Ishikawa (cell line): ENCODE data around the genes HMG20A and CRABP1.

DNA sequence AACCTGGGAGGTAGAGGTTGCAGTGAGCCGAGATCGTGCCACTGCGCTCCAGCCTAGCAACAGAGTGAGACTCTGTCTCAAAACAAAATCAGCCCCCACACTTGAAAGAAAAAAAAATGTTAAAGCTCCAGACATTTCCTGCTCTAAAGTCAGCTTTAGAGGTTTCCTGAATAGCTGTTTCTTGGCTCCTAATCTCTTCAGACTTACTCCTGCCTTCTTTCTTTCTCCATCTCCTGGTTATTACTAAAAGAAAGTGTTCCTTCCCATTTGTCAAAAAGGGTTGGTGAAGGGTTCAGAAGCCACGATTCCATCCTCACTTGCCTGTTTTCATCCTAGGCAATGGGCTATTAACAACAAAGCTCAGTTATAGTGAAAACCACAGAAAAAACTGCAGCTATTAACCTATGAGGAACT, 89.7 kb upstream of the TSPAN3 start:
- RRBS, result no CpG with 5 or more reads among the region's 4 CpGs

- RRBS, result no CpG with 5 or more reads among the region's 5 CpGs
Observed at GRCh38 chr15:77334612-77335989, 84.8 kb downstream of the PEAK1 start.

GRCh38 chr15:77419060-77419738, 705 bp downstream of the PEAK1 start:
- RRBS, result 2% methylated on average over 17 of the region's 55 CpGs

- RRBS, result no CpG with 5 or more reads among the region's 16 CpGs
Observed at GRCh38 chr15:77420853-77421404, at the start of gene HMG20A. Gene HMG20A, plus strand, starts transcription at chr15:77420888.

GRCh38 chr15:77481573-77482234, 61.0 kb downstream of the HMG20A start:
- RRBS, result no CpG with 5 or more reads among the region's 2 CpGs

DNA sequence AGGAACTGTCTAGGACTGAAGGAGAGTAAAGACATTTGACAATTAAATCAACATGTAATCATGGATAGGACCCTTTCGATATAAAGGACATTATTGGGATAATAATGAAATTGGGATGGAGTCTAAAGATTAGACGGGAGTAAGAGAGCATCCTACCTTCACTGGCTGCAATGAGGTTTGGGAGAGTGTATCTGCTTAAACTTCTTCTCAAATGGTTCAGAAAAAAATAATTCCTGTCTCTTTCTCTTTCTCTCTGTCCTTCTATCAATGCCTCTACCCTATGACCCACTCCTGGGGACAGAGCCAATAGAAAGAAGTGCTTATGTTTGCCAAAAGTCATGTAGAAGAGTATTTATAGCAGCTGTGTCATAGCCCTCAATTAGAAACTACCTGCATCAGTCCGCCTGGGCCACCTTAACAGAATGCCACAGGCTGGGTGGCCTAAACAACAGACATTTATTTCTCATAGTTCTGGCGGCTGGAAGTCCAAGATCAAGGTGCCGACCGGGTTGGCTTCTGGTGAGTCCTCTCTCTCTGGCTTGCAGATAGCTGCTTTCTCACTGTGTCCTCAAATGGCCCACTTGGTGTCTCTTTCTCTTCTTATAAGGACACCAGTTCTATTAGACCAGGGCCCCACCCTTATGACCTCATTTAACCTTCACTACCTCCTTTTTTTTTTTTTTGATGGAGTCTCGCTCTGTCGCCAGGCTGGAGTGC, 92.5 kb downstream of the HMG20A start:
- RRBS, result no CpG with 5 or more reads among the region's 8 CpGs

GRCh38 chr15:77527056-77527790, 105.5 kb downstream of the LINGO1 start:
- RRBS, result 39% methylated on average over 7 of the region's 19 CpGs

DNA sequence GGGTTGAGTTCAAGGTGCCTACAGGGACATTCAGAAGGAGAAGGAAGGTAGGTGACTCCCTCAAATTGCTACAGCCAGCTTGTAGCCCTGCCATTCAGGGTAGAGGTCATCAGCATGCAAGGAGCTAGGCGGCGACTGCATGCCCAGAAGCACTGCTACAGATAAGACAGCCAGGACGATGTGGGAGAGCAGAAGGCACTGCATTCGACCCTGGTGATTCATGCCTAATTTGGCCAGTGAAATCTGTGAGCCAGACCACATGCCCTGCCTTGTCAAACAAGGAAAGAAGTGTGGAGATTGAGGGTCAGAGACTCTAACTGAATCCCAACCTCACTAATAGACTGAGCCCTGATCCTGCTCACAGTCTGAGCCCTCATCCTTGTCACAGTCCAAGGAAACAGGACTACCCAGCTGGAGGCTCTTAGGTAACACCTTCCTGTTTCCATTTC, 86.7 kb downstream of the LINGO1 start:
- RRBS, result no CpG with 5 or more reads among the region's 4 CpGs

GRCh38 chr15:77738838-77739547, 106.3 kb upstream of the LINGO1 start:
- RRBS, result no CpG with 5 or more reads among the region's 18 CpGs

DNA sequence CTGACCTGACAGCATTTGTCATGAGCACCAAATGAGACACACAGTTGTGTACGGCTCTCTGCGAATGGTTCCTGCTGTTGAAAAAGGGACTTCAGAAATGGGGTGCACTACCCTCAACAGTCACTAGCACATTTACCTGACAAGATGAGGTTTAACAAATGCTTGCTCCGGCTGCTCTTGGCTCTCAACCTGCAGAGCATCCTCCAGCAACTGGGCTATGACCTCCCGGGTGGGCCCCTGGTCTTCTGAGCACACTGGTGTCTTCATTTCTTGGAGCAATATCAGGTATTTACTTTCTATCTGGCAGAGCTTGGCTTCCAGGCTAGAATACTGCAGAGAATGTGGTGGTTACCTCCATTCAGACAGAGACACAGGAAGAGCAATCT, 61.1 kb downstream of the TBC1D2B start:
- RRBS, result 92% methylated on average over 2 of the region's 4 CpGs

DNA sequence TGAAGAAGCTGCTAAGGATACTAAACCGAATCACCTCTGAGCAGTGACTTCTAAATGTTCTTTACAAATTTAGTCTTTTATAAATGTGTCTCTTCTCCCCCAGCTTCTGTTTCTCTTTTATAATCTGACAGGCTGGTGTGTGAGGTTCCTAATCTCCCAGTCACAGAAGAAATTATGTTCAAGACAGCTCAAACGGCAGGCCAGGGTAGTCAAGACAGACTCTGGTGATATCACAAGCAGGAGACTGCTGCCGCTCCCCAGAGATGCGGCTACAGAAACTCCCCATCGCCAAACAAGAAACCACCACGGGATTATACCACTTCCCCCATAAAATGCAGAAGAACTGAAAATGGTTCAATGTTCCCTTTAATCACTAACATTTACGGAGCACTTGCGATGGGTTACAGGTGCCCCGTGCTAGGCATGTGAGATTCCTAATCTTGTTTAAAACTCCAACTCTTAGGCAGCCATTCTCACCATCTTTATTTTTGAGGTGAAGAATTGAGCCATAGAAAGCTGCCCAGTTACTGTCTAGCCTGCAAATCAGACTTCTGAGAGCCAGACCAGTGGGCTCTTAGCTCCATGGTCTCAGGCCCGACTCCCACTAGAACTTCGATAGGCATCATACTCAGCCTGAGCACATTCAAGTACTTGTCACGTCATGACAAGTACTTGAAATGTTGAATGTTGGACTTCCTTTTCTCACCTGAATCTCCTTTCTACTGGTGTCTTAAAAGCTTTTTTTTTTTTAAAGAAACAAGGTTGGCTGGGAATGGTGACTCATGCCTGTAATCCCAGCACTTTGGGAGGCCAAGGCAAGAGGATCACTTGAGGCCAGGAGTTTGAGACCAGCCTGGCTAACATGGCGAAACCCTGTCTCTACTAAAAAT, 58.4 kb downstream of the TBC1D2B start:
- RRBS, result no CpG with 5 or more reads among the region's 13 CpGs

- RRBS, result no CpG with 5 or more reads among the region's 4 CpGs
Observed at GRCh38 chr15:78023307-78023918, 54.1 kb downstream of the TBC1D2B start.

DNA sequence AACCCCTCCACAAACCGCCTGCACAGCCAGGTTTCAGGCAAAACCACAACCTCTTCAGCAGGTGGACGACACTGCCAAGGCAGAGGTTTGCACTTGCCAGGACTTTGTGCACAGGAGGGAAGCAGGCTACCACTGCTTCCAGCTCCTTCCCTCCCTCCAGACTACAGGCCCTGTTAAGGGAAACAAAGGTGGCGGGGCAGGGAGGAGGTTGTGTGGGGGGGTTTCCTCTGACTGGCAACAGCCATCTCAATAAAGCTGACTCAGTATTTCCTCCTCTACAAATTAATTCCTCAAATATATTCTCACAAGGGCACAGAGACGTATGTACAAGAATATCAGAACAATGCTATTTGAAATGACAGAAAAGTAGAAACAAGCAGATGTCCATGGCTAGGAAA, 42.1 kb downstream of the TBC1D2B start:
- RRBS, result no CpG with 5 or more reads among the region's 4 CpGs

- RRBS, result no CpG with 5 or more reads among the region's 7 CpGs
Observed at GRCh38 chr15:78046845-78047857, 30.4 kb downstream of the TBC1D2B start.

DNA sequence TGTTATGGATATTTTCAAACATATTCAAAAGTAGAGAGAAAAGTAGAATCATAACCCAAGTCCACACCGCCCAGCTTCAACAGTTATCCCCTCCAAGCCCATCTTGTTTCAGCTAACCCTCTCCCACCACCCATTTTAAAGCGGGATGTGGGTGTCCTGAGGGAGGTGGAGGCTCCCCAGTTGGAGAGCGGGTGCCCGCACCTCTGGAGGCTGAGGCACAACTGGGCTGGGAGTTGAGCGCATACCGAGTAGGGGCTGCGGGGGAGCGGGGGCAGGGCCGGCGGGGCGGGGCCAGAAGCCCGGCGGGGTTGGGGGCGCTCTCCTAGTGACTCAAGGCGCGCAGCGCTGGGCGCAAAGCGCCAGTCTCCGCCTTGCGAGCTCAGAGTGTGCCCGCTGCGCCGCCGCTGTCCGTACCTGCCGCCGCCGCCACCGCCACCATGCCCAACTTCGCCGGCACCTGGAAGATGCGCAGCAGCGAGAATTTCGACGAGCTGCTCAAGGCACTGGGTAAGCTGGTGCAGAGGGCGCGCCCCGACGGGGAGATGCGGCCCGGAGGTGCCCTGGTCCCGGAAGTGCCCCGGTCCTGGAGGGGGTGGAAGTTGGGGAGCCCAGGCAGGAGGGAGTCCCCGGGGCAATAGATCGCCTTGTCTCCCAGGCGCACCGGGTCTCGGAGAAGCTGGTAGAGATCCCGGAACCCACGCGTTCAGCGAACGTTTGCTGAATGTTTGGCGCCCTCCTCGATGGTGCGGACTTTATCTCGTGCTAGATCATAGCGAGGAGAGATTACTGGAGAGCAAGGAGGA, at the start of gene CRABP1:
CRABP1 (plus strand) TSS at position 362 of the 803 bp plus-strand sequence.
- RRBS, result 4% methylated on average over 12 of the region's 59 CpGs

GRCh38 chr15:78546486-78546747, 6.2 kb downstream of the PSMA4 start:
- RRBS, result no CpG with 5 or more reads among the region's 1 CpG

GRCh38 chr15:78810033-78811092, 901 bp downstream of the ADAMTS7 start:
- RRBS, result 2% methylated on average over 54 of the region's 83 CpGs

DNA sequence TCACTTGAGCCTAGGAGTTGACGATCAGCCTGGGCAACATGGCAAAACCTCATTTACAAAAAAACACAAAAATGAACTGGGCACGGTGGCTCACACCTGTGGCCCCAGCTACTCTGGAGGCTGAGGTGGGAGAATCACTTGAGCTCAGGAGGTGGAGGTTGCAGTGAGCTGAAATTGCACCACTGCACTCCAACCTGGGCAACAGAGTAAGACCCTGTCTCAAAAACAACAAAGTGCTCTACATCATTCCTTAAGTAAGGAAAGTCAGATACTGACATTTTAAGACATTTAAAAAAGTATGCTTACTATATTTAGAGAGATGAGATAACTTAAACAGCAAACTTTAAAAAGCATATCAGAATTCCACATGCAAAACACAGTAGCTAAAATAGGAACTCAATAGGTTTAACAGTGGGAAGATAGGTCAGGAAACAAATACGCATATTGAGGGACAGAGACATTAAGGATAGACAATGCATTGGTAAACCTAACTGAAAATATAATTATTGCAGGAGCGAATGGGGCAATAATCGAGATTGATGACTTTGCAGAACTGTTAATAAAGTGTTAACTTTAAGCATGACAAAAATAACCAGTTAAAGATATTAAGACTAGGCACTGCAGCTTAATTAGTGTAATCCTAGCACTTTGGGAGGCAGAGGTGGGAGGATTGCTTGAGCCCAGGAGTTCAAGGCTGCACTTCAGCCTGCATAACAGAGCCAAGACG, 32.1 kb downstream of the MORF4L1 start:
- RRBS, result no CpG with 5 or more reads among the region's 6 CpGs

DNA sequence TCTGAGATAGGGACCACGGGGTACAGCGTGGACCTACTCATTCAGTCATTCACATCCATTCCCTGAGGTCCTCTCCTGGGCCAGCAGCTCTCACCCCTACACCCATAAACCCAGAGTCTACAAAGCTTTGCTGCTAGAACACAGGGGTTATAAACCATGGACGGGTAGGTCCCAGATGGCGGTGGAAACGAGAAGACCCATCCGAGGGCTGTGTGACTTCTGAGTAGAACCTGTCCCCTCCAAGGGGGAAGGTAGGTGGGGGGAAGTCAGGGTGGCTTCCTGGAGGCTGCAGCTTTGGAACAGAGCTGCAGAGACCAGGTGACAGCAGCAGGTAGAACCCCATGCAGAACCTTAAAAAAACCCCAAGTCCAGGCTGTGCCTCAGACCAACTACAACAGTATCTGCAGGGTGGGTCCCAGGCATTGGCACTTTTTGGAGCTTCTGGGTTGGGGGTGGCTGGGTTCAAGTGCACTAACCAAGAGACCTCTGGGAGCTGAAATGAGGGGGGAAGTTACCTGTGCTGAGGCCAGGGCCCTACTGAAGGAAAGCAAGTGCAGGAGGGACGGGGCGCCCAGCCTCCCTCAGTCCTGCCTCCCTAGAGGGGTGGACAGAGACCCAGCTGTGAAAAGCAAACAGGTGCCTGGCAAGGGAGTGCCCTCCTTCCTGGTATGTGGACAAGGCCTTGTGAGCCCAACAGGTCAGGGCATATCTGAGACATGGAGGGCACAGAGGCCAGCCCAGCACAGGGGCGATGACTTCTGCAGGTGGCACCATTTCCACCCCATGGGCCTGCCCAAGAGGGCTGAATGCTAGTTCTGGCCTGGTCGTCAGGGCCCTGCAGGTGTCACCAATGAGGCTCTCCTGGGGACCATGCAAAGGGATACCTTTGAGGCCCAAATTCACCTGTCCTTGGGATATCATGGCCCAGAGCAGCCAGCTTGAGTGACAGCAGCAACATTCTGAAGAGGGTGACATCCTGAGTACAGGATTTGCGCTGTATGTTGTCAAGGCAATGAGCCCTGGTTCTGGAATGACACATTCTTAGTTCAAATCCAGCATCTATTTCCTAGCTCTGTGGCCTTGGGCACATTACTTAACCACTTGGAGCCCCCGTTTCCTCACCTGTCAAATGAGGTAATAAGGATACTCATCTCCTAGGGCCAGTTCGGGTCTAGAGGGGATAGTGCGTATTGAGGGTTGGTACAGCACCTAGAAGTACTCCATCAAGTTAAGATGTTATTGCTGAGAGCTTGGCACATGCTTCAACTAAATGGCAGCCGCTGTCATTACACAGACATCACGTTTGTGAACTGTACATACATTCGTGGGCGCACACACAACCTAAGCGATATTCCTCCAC, 18.7 kb downstream of the CTSH start:
- RRBS, result no CpG with 5 or more reads among the region's 19 CpGs

DNA sequence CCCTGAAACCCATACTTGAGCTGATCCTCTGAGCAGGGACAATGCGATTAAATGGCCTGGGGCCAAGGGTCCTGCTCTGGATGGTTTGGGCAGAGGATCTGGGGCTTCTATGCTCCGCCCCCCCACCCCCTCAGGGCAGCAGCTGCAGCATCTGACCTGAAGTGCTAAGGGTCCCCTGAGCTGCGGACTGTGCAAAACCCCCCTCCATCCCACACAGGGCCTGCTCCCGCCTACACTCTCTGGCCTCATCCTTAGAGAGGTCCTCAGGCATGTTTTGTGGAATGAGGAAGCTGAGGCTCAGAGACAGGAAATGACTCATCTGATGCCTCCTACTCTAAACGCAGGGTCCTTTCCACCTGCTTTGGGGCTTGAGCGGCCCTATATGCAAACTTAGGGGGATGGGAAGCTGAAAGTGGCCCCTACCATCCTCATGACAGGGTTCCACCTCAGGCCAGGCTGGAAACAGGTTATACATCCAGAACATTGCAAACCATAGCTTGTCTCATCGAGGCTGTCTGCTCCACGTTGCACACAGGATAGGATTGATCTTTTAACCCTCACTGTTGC, 59.5 kb upstream of the CTSH start:
- RRBS, result no CpG with 5 or more reads among the region's 8 CpGs